T47D (cell line): Measurements from ENCODE around the genes ANKZF1, STK16, CHPF, OBSL1 and SLC4A3.

DNA sequence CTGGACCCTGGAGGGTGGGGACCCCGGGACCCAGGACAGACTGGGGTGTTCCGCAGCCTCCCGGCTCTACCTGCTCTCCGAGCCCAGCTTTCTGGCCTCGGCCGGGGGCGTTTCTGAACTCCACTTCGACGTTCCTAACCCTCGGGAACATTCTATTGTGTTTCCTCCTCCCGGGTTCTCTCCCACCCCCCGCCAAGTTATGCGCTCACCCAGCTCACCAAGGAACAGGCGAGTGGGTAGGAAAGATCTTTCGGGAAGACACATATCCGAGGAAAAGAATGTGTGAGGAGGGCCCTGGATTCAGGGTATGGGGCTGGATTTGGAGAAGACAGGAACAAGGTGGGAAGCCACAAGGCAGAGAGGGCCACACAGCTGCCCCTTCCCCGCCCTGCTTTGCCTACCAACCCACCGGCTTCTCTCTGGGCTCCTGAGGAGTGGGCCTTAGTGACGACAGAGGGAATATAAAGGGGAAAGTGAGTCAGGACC is 582 bp downstream of the WNT6 start:
- RRBS = 7% methylated on average over 10 of the region's 19 CpGs

DNA sequence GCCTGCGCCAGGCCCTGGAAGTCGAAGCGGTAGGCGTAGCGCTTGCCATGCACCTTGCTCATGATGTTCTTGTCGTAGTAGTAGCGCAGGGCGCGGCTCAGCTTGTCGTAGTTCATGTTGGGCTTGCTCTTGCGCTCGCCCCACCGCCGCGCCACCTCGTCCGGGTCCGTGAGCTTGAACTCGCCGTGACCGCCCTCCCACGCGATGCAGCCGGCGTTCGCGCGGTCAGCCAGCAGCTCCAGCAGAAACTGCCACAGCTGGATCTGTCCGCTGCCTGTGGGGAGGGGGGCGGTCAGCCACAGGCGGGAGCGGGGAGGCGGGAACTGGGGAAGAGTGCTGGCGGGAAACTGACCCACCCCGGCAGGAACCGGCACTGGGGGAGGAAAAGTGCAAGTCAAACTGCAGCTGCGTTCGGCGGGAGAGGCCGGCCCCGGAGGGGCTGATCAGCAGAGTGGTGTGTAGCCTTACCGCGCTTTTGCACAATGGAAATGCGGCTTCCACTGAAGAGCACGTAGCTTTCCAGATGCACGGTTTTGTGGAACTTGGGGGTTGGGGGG is 2.9 kb downstream of the FEV start:
- RRBS = 41% methylated on average over 9 of the region's 46 CpGs

DNA sequence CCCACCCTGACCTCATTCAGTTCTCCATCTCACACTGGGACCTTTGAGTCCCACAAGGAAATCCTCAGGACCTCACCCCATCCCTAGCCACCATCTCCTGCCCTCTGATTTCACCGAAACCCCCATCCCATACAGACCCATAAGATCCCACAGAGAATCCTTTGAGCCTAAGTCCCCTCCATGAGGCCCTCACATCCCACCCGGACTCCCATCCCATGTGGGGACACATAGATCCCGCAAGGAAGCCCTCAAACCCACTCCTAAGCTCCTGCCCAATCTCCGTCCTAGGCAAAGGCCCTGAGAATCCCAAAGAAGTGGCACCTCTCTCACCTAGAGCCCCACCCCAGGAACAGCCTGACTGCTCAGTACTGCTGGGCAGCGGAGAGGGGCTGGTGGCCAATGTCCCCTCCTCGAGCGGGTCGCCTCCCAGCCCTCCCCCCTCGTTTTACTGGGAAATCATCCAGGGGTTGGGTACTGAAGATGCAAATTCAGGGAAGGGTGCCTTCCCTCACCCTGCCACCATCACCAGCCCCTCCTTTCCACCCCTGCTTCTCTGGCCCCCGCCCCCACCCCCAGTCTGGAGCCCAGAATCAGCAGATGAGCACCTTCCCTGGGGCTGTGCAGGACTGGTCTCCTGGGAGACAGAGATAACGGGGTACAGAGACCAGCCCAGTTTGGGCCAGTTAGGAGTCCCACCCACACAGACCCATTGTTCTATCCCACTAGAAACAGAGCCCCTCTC is 4.2 kb upstream of the CRYBA2 start:
- RRBS = no CpG with 5 or more reads among the region's 11 CpGs

DNA sequence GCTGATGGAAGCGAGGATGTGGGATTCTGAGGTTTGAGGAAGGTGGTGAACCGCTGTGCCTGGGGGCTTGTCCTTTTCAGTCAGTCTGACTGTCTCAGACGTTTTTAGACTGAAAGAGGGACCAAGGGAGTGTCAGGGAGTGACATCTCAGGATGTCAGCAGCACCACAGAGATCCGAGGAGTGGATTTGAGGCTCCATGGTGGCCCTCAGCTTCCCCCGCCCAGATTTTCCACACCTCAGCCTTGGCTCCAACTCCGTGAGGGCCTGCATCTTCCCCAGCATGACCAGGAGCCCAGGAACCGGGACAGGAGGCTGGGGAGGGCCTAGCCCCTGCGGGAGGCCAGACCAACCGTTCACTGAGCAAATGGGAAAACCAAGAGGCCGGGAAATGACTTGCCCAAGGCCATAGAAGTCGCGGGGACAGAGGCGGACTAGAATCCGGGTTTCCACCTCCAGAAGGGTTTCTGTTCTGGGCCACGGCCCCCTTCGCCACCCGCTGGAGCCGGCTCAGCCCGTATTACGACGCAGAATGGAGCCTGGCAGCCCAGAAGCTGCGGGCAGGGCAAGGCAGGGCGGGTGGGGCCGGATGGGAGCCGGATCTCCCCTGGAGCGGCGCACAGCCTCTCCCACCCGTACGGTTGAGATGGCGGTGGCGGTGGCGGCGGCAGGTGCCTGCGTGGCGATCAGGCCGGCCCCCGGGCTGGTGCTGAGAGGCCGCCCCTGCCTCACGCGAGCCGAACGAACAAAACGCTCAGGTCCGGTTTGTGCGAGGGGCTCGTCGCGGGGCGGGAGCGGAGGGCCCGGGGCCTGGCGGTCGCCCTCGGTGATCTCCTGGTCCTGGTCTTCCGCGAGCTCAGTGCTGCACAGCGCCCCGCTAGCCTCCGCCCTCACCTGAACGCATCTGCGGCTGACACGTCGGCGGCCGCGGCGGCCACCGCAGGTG is 8.0 kb upstream of the CRYBA2 start:
- RRBS = 10% methylated on average over 41 of the region's 68 CpGs

GRCh38 chr2:219118490-219118929 is 42.1 kb downstream of the NHEJ1 start:
- RRBS = no CpG with 5 or more reads among the region's 13 CpGs

DNA sequence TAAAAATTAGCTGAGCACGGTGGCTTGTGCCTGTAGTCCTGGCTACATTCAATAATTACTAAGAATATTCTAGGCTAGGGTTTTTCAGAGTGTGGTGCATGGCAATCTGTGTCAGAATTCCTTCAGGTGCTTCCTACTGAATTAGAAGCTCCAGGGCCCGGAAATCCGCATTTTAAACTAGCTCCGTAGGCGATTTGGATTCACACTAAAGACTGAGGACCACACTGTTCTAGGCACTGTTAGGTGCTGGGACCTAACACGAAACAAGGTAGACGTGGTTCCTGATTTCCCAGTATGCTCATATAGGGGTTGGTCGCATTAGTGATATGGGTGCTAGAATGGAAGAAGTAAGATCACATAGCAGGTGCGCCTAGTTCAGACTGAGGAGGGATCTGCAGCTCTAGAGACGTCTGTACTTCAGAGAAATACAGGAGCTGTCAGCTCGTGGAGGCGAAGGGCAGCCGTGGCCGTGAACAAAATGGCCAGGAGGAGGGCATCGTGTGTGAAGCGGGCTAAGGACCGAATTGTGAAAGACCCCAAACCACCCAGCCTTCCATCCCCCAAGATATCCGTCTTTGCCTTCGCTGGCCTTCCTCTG is 469 bp upstream of the ZFAND2B start:
- RRBS = no CpG with 5 or more reads among the region's 19 CpGs

DNA sequence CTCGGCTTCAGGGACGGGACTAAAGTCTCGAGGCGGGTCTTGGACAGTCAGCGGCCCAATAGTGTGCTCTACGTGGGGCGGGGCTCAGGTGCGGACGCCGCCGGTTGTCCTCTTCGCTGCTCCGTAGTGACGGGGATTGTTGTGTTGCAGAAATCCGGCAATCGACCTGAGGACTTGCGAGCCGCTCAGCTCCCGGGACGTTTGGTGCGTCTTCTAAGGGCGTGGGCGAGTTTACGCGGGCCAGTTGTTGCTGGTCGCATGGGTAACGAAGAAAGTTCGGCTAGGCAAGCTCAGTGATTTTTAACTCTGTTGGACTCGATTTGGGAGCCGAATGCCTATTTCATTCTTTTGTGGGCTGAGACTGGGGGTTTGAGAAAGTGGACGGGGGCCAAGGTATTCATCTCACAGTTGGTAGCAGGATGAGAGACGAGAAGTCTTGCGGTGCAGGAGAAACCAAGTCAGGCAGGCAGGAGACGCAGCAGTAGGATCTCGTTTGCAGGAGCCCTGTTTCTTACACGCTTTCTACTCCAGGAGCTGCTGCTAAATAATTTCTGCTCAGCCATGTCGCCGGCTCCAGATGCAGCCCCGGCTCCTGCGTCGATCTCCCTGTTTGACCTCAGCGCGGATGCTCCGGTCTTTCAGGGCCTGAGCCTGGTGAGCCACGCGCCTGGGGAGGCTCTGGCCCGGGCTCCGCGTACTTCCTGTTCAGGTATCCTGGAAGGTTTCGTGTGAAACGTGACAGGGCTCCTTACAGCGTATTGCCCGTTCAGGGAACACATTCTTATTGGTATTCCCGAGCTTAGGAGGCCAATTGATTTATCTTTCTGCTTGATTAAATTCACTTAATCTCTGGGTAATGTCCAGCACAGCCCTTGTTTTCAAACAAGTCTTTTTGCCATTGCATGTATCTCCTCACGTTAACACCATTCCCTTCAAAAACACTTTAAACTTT is at the start of gene ANKZF1:
ANKZF1 (plus strand) TSS at position 110 of the 952 bp plus-strand sequence.
- RRBS = under 1% methylated on average over 12 of the region's 55 CpGs

- RRBS = under 1% methylated on average over 4 of the region's 55 CpGs
These were observed at the start of gene STK16 for GRCh38 chr2:219245288-219246598. Gene STK16, plus strand, starts transcription at chr2:219245479.

DNA sequence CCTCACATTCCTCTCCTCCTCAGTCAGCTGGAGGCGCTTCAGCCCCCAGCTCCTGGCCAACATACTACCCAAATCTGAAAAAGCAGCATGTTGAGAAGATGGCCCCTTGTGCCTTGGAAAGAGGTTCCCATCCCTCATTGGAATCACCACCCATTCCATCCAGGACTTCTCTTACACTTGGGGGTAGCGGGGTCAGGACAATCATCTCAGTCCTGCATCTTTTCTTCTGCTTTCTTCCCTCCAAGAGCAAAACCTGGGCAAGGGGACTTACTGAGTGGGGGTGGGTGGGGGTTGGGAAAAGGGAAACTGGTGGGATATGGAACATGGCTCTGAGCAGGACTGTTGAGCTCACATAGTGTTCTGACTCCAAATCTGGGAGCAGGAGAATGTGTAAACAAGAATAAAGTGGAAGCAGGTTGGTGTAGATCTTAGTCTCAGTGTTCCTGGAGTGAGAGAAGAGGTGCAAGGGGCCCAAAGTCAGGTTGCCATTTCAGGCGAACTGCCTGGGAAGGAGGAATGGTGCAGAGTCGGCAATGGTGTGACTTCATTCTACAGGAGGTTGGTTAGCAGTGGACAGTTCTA is 3.3 kb downstream of the STK16 start:
- RRBS = no CpG with 5 or more reads among the region's 4 CpGs

GRCh38 chr2:219378473-219378747 is 9.3 kb downstream of the DNPEP start:
- RRBS = no CpG with 5 or more reads among the region's 5 CpGs

- RRBS = no CpG with 5 or more reads among the region's 13 CpGs
These were observed 12.7 kb downstream of the SPEG start for GRCh38 chr2:219447091-219447915.

DNA sequence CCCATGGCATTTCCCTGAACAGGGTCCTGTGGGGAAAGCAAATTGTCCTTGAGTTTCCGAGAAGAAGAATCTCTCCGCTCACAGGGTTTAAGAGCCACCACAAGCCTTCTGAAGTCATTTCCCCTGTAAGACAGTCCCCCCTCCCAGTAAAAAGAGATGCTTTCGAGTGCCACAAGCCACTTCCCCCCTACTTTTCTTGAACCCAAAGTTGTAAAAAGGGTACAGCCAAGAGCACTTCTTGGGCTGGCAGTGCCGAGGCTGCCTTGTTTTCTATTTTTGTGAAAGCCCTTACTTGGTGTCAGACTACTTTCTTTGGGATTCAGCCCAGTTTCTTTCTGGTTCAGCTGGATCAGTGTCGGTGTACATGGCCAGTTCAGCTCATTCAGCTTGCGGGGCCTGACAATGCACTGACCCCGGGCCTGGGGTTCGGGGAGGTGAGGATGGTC is 17.5 kb downstream of the SPEG start:
- RRBS = no CpG with 5 or more reads among the region's 8 CpGs

DNA sequence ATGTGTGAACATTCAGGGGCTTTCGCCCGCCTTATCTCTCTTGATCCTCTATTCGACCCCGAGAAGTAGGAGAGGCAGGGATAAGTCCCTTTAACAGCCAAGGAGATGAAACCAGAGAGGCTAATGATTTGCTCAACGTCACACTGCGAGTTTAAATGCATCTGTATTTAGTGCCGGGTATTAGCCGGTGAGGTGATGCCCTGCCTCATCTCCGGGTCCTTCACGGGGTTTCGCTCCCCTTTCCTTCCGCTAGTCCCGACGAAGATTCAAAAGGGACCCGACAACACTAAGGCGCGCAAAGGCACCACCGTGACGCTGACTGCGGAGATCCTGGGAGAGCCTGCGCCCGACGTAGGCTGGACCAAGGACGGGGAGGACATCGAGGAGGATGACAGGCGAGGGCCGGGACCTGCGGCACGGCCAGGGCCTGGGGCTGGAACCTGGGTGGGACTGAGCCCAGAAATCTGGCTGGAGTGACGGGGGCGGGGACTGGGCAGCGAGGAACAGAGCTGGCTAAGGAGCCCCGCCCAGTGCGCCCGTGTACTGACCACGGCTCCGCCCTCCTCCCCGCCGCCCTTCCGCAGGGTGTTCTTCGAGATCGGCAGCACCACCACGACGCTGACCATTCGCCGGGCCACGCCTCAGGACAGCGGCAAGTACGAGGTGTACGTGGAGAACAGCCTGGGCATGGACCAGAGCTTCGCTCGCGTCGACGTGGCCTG is 1.1 kb upstream of the GMPPA start:
- RRBS = 3% methylated on average over 12 of the region's 55 CpGs

- RRBS = under 1% methylated on average over 16 of the region's 35 CpGs
These were observed at the start of gene CHPF for GRCh38 chr2:219543634-219543978. Gene CHPF, minus strand, starts transcription at chr2:219543809.

DNA sequence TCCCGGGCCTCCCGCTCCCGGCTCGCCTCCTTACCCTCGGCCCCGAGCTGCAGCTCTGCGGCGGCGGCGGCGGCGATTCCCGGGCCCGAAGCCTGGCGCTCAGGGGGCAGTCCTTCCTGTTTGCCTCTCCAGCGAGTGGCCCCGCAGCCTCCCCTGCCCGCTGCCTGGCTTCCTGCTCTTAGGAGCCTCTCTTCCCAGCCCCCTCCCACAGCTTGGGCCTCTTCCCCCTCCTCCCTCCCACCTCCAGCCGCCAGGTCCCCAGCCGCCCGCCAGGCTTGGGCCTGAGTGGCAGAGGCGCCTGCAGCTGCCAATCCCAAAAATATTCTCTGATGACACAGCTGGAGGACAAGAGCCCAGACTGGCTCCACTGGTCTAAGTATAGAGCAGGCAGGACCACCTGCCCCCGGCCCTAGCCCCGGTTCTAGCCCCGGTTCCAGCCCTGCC is at the start of gene OBSL1:
OBSL1 (minus strand) TSS at position 180 of the 444 bp plus-strand sequence.
- RRBS = 1% methylated on average over 12 of the region's 25 CpGs

- RRBS = 1% methylated on average over 32 of the region's 101 CpGs
These were observed at the start of gene SLC4A3 for GRCh38 chr2:219627368-219628379. Gene SLC4A3, plus strand, starts transcription at chr2:219627630.

DNA sequence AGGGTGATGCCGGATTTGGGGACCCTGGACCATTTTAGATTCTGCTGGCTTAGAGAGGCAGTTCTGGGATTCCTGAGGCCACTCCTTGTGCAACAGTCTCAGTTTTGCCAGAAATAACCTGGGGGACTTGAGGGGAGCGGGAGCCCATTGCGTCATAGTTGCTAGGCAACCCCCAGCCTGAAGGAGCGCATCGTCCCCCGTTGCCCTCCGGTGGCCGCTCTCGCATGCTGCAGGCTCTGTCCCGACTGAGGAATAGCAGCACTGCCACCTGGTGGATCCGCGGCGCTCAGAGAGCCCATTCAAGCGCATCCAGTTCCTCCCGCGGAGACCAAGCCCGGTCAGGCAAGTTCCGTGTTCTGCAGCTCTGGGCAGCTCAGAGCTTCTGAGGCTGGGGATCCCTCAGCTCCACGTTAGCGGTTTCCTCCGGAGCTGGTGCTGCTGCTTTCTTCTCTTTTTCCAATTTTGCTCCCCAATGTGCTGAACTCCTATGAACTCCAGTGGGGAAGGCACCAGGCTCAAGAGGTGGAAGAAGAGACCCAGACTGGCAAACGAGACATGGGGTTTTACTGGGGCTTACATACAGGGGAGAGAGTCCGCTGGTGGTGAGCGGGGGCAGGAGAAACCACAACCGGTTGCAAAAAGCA is 15.1 kb downstream of the SLC4A3 start:
- RRBS = 1% methylated on average over 5 of the region's 25 CpGs

DNA sequence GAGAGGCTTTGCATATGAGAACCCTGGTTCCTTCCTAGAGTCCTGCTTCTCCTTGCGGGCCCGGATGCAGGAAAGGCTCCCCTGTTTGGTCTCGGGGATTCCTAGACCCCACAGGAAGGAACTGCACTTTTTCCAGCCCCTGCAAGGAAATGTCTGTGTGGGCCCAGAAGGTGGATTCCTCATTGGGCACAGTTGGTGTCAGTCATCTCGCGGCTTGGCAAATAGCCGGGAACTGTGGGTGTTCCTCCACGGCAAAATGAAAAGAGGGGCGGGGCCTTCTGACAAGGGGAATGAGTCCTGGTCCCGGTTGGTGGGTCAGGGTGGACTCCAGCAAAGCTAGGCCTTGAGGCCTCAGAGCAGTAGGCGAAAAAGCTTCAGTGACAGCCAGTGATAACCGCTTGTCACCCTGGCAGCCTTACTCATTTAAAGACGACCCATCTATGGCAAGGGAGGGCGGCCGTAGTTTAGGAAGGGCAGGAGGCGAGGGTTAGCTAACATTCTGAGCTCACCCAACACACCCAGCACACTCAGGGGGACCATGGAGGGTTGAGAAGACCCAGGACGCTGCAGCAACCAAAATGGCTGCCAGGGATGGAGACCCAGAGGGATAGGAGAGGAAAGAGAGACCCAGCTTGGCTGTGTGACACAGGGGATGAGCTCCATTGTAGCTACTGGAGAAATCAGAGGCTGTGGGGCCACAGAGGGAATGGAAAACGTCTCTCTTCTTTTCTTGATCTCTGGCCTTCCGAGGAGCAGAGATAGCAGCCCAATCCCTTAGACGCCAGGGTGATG is 16.5 kb downstream of the SLC4A3 start:
- RRBS = no CpG with 5 or more reads among the region's 19 CpGs

GRCh38 chr2:219684641-219685719 is 57.5 kb downstream of the SLC4A3 start:
- RRBS = no CpG with 5 or more reads among the region's 18 CpGs

DNA sequence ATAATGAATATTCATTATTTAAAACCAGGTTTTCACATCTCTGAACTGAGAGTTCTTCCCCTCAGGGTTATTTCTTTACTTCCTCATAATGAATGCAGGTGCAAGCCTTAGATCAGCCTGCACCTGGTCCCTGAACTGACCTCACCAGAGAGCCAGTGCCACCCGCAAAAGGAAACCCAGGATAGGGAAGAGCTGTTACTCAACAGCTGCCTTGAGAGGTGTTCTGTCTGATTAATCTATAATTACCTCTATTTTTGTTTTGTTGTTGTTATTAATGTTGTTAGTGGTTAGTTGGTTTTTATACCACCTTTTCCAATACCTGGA is 368.9 kb downstream of the EPHA4 start:
- RRBS = no CpG with 5 or more reads among the region's 1 CpG